Cardiac ventricle fibroblast (primary cell): ENCODE results near the genes CCR7 and KRT24.

DNA sequence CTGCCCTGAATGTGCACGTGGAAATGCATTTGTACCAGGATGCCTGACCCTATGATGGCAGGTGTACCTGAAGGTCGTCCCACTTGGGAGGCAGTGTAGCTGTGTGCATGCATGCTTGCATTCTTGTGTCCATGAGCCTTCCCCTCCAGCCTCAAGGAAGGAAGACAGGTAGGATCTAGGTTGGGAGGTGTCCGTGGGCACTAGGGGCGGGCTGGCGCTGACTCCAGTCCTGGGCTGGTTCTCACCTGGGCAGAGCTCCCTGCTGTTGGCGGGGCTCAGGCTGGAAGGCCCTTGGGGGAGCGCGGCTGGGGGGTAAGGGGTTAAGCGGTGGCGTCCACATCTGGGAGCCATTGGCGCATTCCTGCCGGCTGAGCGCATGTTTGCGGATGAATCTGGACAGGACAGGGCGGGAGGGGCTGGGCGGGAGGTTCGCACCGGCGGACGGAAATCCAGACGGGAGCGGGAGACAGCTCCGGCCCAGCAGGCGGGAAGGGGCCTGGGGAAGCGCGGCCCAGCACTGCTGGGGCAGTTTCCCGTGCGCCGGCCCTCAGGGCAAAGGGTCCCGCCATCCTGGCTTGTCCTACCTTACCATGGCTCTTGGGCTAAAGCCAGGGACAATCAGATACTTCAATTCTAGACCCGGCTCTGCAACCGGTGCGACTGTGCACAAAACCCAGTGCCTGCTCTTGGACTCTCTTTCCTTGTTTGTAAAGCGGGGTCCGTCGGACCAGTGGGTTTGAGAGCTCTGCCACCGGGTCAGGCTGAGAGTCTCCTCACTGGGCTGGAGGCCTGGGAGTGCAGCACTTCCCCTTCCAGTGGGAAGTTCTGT is 7.6 kb downstream of the RARA start:
- RAMPAGE, long total RNA = no peak

- RAMPAGE, long total RNA = no peak
These were observed 14.0 kb downstream of the RARA start for GRCh38 chr17:40322830-40323448.

DNA sequence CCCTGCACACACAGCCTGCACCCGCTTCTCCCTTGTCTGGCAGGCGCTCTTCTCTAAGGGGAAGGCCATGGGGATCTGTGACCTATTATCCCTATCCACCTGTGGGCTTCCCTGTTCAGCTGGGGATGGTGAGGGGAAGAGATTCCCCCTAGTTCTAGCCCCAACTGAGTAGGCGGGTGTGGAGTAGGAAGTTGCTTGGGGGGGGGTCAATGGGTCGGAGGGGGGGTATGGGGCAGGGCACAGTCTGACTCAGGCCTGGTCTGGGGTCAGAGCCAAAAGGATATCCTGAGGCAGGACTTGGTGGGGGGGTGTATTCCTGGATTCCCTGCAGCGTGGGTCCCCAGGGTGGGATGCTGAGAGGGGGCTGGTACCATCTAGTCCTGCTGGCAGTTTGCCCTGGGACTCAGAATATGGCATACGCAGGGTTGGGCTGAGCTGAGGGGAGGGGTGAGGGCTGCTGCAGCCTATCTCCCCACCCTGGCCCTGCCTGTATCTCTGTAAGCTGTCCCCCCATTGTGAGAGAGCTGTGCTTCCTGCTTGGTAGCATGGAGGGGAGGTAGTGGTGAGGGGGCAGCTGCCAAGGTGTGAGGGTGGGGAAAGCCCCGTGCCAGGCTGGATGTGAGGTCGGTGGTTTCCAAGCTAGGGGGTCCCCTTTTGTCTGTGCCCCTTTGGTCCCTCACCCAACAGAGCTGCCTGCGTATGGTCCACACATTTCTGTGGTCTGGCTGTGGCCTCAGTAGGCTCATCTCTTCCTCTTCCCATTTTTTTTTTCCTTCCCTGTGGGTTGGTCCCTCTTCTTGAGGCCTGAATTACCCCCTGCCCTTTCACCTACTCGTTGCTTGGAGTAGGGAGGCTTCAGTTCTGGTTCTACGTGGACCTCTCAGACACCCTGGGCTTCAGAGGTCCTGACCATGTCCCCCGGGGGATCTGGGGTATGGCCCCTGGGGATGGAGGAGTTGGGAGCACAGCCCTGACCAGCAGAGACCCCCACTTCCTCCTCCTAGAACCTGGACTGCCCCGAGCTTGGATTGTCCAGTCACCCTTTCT is 14.9 kb downstream of the RARA start:
- RAMPAGE, long total RNA = no peak

DNA sequence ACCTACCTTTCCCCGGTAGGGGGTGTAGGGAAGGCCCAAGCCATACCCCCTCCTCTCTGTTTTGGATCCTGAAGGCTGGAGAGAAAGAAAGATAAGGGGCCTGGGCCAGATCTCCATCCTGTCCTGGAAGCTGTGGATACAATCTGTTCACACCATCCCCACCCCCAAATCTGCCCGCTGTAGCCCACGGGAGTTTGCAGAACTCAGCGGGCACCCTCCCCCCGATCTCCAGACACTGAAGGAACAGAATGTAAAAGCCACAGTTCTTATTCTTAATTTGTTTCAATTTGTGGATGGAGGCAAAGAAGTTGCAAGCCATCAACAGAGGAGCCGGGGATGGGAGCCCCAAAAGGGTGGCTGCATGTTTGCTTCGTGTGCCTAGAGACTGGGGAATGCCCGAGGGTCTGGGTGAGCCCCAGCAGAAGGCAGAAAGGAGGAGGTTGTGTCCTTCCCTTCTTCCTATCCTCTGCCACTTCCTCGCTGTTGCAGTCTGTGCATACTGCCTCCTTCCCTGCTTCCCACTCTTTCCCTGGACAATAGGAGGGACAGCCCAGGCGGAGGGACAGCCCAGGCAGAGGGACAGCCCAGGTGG is 27.1 kb downstream of the GJD3 start:
- RAMPAGE, long total RNA = no peak

DNA sequence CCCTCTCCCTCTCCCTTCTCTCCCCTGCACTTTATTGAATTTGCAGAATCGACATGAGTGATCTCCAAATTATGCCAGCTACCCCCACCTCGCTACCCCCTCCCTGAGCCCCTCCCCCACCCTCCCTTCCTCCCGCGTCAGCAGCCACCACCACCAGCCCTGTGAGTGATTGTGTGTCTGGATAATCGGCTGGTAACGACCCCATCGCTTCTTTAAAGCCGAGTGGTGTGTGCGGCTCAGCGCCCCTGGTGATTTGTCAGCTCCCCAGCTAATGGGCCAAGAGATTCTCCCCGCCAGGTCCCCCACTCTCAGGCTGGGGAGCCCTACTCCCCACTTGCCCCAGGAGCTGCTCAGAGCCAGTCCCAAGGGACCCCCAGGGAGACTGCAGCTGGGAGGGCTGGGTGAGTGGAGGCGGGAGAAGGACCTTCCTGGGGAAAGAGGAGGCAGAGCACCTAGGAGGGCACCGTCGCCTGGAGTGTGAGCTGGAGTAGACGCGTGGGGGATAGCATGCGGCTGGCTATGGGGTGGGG is 13.3 kb downstream of the GJD3 start:
- RAMPAGE, long total RNA = no peak

GRCh38 chr17:40352906-40353519 is 11.5 kb downstream of the GJD3 start:
- RAMPAGE, long total RNA = no peak

DNA sequence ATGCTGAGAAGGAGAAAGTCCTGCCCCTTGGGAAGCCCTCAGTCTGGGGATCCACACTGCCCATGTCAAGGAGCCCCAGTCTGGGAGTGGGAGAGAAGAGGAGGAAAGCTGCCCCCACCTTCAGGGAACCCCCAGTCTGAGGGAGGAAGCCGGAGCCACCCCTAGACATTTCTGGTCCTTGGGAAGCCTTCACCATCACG is 6.8 kb downstream of the GJD3 start:
- RAMPAGE, long total RNA = no peak

GRCh38 chr17:40363139-40364240 is 1.0 kb downstream of the GJD3 start:
- RAMPAGE, long total RNA = no peak

DNA sequence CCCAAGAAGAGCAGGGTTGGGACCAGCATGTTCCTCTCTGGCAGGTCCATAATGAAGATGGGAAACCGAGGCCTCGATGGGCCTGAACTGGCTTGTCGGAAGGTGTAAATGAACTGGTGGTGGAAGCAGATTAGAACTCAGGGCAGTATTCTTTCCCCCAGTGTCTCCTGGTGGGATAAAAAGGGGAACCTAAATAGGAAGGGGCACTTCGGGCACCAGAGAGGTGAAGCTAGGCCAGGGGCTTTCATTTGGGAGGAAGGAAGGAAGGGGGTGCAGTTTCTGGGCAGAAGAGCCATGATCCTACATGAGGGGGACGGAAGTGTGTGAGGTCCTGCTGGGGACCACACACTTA is 21.0 kb downstream of the IGFBP4 start:
- RAMPAGE, long total RNA = no peak

DNA sequence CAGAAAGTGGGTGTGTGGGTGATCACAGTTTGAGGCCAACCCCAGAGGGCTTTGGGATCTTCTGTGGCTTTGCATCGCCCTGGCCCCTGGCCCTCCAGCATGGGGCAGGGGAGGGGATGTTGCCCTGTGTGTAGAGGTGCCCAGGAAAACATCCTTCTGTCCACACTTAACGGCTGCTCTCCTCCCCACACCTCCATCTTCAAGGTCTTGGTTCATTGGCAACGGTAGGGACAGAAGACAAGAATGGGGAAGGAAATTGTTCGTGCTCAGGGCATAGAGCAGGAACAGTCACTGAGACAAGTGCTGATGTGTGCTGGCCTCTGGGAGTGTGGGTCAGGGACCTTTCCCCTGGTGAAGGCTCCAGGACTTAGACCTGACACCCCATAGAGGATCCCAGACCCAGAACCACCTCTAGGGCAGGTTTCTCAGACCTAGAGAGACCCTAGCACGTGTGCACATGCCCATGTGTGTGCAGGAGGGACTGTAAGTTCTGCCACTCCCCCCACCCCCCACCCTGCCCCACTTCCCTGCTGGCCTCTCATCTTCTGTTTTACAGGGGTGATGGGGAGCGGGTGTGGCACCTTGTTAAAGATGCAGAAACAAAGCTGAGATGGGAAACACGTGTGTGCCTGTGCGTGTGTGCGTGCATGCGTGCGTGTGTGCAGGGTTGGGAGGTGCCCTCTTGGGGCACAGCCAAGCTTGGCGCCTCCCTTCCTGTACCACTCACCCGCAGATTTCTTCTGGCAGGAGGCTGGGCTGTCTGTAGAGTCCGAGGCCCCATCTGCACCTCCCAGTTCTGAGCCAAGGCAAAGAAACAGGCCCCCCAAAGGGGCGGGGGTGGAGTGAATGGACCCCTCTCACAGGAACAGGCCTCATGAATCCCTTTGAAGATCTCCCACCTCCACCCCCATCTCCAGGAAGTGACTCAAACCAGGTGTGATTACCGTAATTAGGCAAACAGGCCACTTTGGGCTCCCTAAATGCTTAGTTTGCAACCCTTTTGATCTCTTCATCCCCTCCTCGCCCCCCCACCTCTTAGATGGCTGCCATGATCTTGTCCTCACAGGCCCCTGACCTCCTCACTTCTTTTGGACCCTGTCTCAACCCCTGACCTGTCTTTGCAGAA is 21.1 kb downstream of the TNS4 start:
- RAMPAGE, long total RNA = no peak

DNA sequence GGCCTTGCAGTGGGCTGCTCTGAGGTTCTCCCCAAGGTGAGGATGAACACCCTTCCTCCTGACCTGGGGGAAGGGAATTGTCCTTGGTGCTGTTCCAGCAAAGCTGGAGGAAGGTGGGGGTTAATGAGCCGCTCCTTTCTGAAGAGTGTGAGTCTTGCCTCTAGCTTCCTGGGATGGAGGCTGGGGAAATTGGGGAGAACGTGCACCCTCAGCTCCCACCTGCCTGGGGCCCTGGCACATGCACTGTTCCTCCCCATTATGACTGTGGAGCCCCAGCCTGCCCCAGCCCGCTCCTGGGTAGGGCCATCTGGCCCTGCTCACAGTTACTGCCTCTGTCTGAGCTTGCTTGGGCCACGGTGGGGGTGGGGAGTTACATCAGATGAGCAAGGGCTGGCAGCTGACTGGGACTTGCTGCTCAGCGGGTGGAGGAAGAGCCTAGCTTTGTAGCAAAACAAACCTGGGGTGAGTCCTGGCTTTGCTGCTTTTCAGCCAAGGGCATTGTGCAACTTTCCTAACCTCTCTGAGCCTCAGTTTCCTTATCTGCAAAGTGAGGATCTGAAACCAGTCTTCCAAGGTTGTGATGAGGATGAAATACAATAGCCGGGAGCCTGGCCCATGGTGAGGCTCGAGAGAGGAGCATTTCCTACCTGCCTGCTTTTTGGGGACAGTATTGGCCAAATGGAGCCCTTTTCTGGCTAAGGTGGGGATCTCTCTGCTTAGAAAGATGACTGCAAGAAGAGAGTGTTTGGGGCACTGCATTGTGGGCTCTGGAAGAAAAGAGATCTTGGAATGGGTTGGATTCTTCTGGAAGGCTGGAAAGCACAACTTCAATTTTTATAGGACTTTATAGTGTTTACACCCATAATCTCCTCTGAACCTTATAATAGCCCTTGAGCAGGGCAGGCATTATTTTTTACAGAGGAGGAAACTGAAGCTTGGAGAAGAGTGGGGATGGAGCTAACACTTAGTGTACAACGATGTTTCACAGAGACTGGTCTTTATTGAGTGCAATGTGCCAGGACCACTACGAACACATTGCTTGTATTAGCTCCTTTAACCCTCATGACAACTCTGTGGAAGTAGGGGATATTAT is 10.8 kb downstream of the TNS4 start:
- RAMPAGE, long total RNA = no peak

DNA sequence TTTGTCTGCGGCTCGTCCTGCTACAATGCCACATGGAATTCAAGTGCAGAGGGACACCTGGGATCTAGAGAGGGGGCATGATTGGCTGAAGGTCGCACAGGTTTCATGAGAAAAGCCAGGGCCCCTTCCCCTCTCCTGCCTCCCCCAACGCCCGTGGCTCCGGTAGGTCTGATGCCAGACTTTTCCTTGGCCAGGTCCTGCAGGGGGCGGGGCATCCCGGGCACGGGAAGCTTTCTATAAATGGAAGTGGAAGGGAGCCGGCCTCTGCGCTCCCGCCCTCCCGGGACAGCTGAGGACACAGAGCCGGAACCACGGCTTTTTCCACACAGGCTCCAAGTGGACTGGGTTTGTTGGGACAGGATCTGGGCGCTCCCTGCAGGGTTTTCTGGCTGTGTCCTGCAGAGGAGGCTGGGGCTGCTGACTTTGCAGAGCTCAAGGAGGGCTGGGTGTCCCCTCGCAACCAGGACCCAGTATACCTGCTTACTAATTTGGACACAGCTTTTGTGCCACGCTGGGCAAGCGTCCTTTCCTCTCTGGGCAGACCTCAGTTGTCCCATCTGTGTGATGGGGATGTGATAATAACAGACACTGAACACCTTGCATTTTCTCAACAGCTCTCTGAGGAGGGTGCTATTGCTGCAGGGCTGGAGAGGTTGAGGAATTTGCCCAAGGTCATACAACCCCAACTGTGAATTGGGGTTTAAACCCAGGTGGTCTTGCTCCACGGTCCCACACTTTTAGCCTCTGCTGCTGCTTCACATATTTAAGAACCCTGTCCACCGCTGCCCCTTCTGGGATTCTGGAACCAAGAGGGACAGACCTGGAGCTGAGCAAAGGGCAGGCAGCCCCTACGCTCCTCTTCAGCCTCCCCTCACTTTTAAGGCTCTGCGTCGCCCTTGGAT is 1.7 kb downstream of the TNS4 start:
- RAMPAGE, long total RNA = no peak

DNA sequence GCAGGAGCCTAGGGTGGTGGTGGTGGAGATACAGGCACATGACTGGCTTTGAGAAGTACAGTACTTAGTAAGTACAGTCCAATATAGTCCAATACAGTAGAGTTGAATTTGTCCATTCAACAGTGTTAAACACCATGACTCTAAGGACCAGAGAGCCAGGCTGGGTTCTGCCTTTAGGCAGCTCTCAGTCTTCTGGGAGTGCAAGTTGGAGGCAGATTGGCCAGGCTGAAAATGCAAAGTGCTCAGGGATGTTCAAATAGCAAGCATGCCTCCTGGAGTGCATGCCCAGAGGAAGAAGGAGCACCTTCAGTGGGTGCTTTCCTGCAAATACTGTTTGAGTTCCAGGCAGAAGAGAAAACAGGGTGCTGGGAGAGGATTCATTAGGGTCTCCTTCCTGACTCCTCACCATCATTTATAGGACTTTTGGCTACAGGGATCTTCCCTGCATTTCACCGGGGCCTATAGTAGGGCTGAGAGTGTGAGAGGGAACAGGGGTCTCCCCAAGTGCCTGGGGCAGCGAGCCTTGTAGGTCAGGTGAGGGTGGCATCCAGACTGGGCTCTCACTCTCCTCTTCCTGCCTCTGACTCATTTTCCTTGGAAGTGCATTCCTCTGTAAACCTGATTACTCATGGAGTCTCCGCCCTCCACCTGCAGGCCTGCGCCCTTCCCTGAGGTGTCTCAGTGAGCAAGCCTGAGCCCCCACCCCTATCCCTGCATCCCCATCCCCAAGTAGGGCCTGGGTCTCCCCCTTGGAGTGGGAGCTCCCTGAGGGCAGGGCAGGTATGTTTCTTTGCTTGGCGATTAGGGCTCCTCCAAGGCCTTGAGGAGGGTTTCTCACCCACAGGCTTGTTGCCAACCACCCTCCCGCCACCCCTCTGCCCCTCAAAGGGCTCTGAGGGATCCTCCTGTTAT is 17.1 kb upstream of the TNS4 start:
- RAMPAGE, long total RNA = no peak

DNA sequence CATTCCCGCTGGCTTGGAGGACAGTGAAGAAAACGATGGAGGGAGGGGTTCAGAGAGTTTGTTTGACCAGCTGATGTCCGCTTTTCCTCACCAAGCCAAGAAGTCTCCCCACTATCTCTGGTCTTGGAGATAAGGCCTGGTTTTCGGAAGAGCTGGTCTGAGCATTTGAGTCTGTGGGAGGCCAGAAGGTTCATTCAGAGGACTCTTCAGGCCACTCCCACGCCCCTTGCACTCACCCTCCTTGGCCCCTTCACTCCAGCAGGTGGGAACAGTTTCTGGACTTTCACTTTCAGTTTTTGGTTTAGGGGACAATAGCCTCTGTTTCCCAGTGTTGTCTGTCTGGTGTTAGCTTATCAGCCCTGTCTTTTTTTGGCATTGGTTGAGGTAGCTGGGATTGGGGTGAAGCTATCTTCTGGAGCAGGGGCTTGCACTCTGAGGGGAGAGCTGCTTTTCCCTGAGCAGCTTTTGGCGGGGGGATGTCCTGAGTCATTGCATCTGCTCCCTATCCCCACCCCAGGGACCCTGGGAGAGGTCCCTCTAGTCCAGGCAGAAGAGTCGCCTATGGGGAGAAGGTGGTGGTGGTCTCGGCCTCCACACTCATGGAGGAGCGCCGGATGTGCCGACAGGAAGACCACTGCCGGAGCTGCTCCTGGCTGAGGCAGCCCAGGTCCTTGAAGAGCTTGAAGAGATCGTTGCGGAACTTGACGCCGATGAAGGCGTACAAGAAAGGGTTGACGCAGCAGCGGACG is 10.9 kb downstream of the CCR7 start:
- RAMPAGE, long total RNA = no peak

- RAMPAGE, long total RNA = no peak
These were observed at the start of gene CCR7 for GRCh38 chr17:40565346-40565727. Gene CCR7 (minus strand): TSS chr17:40565472.

- RAMPAGE, long total RNA = no peak
These were observed 39.1 kb downstream of the SMARCE1 start for GRCh38 chr17:40608485-40609003.

DNA sequence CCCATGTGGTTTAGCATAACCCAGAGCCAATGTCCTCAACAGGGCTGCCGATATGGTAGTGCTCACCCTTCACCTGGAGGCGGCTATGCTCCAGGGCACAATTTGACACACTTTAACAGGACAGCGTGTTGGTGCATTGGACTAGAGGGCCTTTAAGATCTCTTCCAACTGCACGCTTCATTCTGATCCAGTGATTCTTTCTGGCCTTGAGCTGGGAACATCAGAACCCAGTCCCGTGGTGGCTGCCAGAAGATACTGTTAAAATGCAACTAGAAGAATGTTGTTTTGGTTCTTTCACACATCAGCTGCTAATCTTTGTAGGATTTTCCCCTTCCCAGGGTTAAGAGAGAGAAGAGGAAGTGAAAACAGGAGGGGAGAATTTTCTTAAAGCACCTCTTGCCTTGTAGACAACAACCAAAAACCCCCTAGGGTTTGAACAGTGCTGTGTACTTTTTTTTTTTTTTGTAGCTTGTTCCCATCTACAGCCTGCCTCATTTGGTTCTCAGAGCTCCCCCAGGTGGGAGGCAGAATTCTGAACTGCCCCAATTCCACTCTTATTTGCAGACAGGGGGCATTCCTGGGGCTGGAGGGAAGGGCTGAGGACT is 32.5 kb downstream of the SMARCE1 start:
- RAMPAGE, long total RNA = no peak

DNA sequence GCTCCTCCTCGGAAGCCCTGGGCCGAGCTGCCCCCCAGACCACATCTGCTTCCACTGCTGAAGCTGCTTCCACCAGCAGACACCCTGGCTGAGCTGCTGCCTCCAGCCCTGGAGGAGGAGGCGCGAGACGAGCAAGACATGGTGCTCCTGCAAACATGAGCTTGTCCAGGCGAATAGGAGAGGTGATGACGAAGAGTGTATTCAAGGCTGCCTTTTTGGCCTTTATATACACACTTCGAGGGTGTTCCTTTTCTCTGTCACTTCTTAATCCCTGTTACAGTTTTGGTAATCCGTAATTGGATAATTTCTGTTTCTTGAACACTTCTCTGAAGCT is at the start of gene KRT24:
Gene KRT24 (minus strand): TSS at position 199 of the 334 bp plus-strand sequence.
- RAMPAGE, long total RNA = no peak

DNA sequence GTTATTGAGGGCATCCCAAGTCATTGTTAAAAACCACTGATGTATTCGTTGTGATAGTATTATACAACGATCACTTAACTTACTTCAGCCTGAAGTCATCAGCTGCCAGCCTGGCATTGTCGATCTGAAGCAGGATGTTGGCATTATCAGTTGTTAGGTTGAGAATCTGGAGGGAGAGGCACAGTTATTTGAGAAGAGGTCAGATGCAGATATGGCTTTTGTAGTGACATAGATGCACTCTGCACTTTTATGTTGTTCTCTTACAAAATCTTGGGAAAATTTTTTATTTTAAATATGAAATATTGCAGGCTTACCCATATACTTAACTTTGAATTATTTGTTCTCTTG is 1.5 kb downstream of the KRT10 start:
- RAMPAGE, long total RNA = no peak

DNA sequence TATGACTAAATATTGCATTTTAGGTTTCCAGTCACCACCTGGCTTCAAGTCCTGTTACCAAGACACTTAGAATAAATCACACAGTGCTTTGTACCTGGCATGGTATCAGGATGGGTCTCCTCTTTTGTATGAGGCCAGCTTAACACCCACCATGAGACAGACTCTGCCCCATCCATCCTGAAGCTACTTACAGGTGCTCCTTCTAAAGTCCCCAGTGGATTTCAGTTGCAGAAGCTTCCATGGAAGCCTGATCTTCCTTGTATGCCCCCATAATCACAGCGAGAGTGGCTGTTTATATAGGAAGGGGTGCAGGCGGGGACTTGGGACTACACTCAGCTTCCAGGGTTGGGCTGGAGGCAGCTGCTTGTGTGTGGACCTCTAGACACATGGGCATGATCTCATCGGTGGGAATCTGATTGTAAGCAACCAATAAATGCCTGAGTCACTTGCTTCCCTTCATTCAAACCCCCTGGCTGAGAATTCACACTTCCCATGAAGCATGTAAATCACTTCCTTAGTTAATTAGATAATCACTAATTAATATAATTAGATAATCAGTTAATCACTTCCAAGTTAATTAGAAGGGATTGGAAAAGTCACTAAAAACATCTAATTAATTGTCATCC is 980 bp upstream of the KRT20 start:
- RAMPAGE, long total RNA = no peak